Hair follicular keratinocyte (primary cell): Measurements from ENCODE around the gene LRRC28.

GRCh38 chr15:96350251-96350481 is 19.7 kb downstream of the NR2F2 start:
- RAMPAGE, long total RNA: no peak

DNA sequence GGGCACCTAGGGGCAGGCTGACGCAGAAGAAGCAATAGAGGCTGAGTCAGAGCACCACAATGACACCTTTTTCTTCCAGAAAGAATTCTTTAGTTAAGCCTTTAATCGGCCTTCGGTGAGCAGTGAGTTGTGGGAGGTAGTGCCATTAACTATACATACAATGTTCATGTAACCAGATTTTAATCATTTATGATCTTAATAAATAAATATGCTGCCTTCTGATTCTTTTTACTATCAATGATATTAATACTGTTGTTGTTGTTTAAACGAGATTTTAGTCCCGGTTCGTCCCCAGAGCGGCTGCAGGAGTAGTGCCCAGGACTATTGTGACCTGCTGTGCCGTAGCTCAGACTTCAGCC is 22.6 kb downstream of the NR2F2 start:
- RAMPAGE, long total RNA: no peak

GRCh38 chr15:96491262-96491708 is 160.8 kb downstream of the NR2F2 start:
- RAMPAGE, long total RNA: no peak

- RAMPAGE, long total RNA: no peak
Measured at GRCh38 chr15:97679210-97679603, 281.3 kb upstream of the ARRDC4 start.

DNA sequence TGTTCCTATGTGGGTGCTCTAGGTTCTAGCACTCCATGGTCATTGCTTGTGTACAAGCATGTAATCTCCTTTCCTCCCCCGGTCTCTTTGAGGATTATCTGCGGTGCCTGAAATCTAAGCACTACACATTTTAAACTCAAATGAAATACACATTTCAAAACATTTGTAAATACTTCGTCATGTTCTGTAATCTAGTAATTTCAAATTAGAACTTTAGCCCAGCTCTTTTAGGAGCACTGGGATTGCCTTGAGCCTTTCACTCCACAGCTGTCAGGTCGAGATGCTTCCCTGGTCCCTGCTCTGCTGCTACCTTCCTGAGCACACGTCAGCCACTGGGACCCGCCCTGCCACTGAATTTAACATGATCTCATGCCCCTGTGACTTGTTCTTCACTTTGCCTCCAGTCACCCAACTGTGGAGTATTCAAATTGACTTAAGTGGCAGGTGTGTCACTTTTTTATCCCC is 3.2 kb downstream of the ARRDC4 start:
- RAMPAGE, long total RNA: no peak

GRCh38 chr15:98548621-98549061 is 99.7 kb upstream of the IGF1R start:
- RAMPAGE, long total RNA: no peak

DNA sequence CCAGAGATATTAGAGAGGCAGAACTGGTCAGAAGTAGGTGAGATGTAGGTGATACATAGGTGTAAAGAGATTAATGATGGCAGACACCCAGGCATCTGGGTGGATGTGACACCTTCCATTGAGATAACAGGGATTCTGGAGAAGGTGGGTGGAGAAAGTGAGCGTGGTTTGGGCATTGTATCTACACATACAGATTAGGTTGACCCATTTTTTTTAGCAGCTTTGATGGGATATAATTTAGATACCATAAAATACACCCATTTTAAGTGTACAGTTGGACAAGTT is 93.4 kb upstream of the IGF1R start:
- RAMPAGE, long total RNA: no peak

DNA sequence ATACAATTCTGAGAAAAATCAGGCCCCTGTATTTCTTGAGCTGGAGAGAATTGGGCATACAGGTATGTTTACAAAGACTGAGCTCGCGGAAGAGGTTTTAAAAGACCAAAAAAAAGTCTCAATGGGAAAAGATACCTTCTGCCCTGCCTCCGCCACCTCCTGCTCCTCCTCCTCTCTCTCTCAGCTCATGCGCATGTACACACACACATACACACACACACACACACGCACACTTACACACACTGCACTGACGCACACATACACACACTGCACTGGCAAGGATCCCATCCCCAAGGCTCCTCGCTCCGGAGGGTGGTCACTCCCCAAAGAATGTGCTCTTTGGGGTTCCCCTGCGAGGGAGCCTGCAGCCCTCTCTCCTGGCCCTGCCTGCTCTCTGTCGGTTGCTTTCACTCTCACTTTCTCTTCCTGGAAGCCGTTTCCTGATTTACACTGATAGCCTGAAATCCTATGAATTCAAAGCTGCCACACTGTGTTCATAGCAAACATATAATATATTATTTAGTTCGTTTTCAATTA is 48.0 kb upstream of the IGF1R start:
- RAMPAGE, long total RNA: no peak

DNA sequence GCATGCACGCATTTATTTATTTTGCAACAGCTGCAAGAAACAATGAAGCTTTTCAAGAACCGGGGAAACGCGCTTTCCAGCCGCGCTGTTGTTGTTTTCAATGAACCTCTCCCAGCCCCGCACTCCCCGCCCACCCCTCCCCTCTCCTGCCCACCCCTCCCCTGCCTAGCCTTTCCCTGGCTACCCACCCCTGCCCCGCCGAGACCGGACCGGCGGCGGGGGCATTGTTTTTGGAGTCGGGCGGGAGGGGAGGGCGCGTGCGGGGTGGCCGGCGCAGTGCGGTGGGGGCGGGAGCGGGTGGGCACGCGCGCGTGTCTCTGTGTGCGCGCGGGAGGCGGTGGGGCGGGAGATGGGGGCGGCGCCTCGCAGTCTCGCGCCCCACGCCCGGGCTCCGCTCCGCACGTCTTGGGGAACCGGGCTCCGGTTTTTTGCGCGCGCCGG is 325 bp upstream of the IGF1R start:
- RAMPAGE, long total RNA: no peak

GRCh38 chr15:98649523-98649997 is 1.2 kb downstream of the IGF1R start:
- RAMPAGE, long total RNA: no peak

DNA sequence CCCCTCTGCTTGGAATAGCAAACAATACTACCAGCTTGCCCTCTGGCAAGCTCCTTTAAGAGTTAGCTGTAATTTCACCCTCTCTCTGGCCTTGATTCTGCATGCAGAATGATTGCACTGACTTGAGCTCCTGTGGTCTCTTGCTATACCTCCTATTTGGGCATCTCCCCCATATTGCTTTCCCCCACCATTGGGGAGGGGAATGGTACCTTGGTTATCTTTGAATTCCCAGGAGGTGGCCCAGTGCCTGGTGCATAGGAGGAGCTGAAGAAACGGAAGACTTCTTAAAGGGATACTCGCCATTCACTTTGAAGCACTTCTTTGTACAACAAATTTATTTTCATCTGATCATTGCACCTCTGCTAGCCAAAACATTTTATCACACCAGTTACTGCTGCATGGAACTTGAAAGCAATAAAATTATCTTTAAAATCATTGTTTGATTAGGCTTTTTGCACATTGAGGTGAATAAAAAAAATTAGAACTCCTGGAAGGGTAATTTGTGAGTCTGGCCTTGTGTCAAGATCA is 12.0 kb downstream of the IGF1R start:
- RAMPAGE, long total RNA: no peak

GRCh38 chr15:98683948-98684308 is 35.6 kb downstream of the IGF1R start:
- RAMPAGE, long total RNA: no peak

- RAMPAGE, long total RNA: no peak
Measured at GRCh38 chr15:98720110-98720617, 71.8 kb downstream of the IGF1R start.

DNA sequence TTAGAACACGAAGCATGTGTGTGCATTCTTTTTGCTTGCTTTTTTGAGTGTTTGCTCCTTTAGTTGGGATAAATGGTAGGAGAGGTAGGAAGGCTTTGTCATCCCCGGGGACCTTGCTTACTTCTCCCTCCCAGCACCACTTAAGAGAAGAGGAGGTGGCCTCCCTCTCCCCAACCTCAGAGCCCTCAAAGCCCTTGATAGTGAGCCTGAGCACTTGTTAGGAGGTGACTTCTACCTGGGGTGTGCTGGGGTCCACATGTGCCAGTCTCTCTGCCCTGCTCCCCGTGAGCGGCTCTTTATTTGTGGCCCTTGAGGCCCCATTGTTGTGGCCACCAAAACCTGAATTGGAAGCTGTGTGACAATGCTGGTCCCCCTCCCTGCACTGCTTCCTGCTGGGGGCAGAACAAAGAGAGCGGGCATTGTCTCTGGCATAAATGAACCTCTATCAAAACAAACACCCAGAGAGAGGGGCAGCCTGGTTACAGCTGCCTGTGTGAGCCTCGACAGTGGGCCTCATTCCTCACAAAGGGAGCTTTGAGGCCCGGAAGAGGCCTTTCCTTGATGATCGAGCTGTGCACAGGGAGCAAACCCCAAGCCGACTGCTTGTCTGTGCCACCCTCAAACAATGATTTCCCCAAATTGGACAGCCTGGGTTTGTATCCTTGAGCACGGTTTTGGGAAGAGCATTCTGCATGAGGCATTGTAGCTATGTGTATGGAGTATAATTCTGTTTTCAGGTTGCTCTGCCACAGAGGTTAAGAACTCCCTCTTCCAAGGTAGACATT is 152.8 kb downstream of the IGF1R start:
- RAMPAGE, long total RNA: no peak

GRCh38 chr15:98874622-98875322 is 132.8 kb downstream of the PGPEP1L start:
- RAMPAGE, long total RNA: no peak

- RAMPAGE, long total RNA: no peak
Measured at GRCh38 chr15:99015529-99015969, 8.0 kb upstream of the PGPEP1L start.

- RAMPAGE, long total RNA: no peak
Measured at GRCh38 chr15:99114067-99115143, 9.5 kb downstream of the SYNM start.

DNA sequence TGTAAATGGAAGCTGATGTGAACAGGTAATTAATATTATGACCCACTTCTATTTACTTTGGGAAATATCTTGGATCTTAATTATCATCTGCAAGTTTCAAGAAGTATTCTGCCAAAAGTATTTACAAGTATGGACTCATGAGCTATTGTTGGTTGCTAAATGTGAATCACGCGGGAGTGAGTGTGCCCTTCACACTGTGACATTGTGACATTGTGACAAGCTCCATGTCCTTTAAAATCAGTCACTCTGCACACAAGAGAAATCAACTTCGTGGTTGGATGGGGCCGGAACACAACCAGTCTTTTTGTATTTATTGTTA is 30.2 kb downstream of the SYNM start:
- RAMPAGE, long total RNA: no peak

GRCh38 chr15:99250641-99251590 is at the start of gene LRRC28:
Gene LRRC28 (plus strand): TSS chr15:99251481.
- RAMPAGE, long total RNA: no peak

DNA sequence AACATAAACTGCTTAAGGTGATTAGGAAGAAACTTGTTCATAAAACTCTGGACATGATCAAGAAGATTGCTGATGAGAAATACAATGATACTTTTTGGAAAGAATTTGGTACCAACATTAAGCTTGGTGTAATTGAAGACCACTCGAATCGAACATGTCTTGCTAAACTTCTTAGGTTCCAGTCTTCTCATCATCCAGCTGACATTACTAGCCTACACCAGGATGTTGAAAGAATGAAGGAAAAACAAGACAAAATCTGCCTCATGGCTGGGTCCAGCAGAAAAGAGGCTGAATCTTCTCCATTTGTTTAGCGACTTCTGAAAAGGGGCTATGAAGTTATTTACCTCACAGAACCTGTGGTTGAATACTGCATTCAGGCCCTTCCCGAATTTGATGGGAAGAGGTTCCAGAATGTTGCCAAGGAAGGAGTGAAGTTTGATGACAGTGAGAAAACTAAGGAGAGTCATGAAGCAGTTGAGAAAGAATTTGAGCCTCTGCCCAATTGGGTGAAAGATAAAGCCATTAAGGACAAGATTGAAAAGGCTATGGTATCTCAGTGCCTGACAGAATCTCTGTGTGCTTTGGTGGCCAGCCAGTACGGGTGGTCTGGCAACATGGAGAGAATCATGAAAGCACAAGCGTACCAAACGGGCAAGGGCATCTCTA is 7.8 kb downstream of the LRRC28 start:
- RAMPAGE, long total RNA: no peak